ENCODE measurements around the genes TOMM34 and WFDC2.

DNA sequence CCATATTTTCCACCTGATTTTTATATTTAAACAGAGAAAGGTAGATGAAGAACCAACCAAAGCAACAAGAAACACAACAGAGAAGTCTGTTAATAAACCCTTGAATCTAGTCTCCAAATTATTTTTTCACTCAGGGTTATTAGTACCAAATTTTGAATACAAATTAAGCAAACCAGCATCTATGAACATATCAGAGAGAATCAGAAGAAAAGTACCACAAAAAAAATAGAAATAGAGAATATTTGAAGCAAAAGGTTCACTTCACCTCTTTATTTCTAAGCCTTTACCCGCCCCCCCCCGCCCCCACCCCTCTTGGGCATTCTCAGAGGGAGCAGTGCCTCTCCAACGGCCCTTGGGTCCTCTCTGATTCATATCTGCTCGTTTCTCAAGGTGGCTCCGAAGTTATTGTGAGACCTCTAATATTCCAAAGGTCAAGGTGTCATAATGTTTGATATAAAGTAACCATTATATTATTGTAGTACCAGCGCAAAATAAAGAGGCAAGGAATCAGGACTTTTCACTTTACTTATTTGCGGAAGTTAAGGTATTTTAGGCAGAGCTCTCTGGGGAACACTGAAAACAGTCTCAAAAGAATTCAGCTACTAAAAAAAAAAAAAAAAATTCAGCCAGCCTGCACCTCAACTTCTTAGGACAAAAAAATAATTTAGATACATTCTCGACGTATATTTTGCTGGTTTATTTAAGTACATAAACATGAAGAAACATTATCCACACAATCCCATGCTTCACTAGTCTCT lies 2.6 kb downstream of the OSER1 start:
- PRO-cap: no peak

DNA sequence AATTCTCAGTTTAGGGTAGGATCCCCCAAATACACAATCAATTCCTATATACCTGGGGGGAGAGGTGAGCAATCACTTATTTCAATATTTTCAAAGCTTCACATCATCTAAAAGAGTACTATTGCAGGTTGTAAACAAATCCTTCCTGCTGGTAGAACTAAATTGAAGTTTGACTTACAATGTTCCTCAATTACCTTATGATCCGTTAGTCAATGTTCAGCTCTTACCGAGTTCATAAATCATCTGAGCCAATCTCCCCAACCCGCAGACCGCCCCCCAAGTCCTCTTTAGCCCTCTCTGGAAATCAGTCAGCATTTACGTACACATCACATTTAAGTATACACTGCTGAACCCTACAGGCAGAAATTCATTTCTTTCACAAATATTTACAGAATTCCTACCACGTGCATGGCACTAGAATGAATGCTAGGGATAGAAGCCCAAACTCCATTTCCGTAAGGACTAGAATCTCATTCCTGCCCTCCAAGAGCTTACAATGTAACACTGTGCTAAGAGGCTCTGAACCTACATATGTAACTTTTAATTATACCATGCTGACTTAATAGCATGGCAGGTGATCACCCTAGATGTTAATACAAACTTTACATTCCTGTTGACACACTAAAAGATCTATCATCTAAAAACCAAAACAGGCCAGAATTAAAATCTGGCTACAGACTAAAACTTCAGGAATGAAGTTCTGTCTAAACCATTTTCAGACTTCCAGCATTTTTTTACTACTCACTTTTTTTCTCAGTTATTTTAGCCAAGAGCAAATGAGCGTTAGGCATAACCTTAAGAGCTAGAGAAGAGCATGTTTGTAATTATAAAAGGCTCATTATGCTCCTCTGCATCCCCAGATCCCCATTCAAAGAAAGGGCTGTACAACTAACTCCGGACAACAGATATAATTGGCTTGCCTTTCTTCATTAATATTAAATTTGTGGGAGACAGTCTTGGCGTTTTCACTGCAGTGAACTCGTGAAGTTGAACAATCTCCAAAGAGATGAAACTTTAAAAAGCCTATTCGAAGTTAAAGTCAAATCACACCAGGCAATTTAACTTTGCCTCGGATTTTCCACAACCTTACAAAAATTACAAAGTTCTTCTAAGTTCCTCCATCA lies 1.6 kb downstream of the OSER1 start:
- PRO-cap: no peak

DNA sequence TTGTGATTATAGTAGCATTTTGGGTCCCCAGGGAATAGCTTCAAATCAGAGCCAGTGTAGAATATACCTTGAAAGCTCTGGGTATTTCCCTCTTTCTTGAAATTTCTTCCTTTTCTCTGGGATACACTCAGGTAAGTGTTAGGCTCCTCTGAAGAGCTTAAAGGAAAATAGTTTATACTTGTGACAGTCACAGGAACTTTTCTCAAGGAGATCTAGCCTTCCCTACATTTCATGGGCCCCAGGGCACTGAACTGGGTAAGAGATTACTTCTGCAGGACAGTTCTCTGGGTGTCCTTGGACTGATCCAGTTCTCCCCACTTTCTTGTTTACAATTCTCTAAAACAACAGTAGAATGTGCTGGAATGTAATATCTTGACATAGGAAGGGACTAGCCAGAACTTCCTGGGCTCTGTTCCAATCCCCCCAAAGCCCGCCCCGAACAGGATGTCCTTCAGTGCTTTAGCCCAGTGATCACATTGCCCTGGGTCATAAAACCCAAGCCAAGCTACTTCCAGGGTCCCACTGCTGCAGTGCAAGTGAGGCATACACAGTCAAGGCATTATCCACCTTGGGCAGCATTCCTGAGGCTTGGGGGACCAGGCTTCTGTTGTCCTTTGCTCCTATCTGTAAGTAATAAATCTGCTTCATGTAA lies 23.8 kb downstream of the FITM2 start:
- PRO-cap: no peak

DNA sequence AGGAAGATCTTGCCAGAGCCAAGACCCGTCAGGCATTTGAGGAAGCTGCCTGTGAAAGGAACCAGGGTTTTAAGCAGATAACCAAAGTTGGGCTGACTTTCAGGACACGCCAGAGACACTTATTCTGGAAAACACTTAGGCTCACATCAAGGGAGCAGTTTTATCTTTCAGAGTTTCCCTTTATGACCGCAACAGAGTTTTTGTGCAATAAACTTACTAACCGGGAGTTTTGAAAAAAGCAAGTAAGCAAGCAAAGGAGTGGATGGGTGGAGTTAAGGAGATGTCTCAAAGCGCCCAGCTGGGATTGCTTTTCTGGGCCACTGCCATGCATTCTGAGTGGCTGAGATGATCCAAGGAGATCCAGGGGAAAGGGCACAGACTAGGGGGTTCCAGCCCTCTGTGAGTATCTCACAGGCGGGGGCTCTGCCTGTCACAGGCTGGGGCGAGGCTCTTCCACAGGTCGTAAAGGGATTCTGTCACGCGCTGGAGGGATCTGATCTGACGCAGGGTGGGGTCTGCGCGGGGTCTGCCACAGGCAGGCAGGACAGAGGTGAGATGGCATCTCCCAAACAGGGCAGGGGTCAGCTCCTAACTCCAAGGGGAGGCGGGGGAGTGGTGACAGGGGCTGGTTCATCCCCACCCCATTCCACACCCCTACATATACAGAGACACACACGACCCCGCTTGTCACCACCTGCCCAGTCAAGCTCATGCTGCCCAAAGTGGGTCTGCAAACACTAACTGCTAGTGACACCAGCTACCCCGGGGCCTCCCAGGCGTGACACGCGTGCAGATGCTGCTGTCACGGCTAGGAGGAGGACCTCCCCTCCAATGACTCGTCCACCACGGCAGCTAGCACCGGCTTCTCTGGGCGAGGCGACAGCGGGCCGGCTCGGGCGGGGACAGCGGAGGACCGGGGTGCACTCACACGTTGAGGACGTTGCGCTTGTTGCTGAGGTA lies 674 bp downstream of the FITM2 start:
- PRO-cap: no peak

GRCh38 chr20:44434613-44434789 lies 41.2 kb upstream of the TTPAL start:
- PRO-cap: no peak

- PRO-cap: no peak
These were observed 16.8 kb downstream of the TTPAL start for GRCh38 chr20:44492422-44492908.

GRCh38 chr20:44585419-44585993 lies 3.1 kb downstream of the PKIG start:
- PRO-cap: unidirectional peak, plus-strand start at chr20:44585871

DNA sequence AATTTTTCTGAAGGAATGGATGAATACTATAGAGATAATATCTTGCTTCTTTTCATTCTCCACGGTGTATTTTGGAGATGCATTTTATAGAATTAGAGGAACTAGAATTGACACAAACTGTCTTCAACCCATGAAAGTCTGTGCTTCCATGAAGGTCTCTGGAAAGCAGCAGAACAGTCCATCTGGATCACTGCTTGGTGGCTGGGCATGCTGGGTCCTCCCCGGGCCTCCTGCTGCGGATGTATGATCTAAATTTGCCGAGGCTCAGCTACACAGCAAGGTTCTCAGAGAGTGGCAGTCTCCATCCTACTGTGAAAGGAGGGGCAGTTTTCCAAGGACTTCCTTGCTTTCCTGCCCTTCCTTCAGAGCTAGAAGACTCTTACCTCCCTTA lies 15.1 kb downstream of the PKIG start:
- PRO-cap: no peak

GRCh38 chr20:44646149-44646694 lies 5.3 kb downstream of the ADA start:
- PRO-cap: bidirectional peak, plus-strand start at chr20:44646561, minus-strand start at chr20:44646249; unidirectional peak, minus-strand start at chr20:44646597

GRCh38 chr20:44720567-44721126 lies 5.5 kb downstream of the CCN5 start:
- PRO-cap: no peak

DNA sequence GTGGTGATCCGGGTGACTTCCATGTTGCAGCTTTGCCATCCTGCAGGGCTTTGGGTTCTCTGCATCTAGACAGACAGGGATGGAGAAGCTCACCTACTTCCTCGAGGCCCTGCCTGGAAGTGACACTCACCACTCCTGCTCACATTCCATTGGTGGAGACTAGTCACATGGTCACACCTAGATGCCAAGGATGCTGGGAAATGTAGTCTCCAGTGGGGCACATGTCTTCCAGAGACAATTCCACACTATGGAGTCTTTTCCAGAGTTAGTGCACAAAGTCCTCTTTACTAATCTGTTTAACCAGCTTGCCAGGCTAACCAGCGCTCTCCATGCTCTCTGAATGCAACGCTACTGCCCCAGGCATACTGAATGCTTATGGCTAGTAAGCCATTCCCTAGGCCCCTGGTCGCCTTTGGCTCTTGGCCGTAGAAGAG lies 6.8 kb upstream of the KCNK15 start:
- PRO-cap: unidirectional peak, minus-strand start at position 121 of the sequence

- PRO-cap: no peak
These were observed 8.4 kb upstream of the PABPC1L start for GRCh38 chr20:44901375-44901975.

GRCh38 chr20:44959647-44960683 lies at the start of gene TOMM34:
TSS of gene TOMM34 (minus strand) at chr20:44960397.
- PRO-cap: bidirectional peak, plus-strand start at chr20:44960572, minus-strand start at chr20:44960396

DNA sequence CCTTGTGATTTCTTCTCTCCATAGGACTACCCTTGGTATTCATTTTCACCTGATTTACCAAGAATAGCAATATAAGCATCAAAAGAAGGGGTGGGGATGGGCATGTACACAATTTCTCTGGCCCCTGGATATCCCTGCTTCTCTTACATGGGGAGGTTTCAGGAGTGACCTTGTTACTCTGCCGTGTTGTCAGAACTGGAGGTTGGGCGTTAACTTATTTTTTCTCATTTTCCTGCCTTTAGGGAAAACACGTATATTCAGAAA lies 46.1 kb downstream of the KCNS1 start:
- PRO-cap: no peak

DNA sequence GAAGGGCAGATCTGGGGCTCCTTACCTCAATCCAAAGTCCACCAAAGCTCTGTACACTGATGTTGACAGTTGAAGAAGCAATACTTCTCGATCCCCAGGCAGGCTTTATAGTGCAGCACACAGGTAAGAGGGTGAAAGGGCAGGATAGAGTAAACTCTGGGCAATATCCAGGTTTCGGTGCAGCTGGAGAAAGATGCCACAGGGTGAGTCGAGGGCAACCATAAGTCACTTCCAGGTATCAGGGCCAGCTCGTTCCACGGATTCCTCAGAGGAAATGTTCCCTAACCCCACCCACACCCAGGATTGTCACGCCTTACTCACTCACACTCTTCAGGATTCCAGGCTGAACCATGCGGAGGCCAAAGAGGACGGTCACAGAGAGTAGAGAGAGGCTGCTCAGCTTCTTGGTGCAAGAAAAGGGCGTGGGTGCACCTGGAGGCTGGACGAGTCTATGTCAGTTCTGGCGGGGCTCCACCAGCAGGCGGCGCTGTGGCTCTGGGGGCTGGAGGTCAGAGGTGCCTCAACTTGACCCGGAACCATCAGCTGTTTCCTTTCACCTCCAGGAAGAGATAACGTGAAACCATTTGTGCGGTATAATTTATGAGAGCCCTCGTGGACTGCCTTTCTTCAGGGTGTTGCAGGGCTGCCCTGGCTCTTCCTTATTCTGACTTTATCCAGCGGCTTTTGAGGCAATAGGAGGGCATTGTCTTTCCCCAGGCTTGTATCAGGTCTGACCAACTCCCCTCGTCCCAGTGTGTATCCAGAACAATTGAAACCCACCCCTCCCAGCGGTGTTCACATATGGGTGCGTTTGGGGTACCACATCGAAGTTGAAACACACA lies 14.4 kb upstream of the WFDC12 start:
- PRO-cap: no peak

DNA sequence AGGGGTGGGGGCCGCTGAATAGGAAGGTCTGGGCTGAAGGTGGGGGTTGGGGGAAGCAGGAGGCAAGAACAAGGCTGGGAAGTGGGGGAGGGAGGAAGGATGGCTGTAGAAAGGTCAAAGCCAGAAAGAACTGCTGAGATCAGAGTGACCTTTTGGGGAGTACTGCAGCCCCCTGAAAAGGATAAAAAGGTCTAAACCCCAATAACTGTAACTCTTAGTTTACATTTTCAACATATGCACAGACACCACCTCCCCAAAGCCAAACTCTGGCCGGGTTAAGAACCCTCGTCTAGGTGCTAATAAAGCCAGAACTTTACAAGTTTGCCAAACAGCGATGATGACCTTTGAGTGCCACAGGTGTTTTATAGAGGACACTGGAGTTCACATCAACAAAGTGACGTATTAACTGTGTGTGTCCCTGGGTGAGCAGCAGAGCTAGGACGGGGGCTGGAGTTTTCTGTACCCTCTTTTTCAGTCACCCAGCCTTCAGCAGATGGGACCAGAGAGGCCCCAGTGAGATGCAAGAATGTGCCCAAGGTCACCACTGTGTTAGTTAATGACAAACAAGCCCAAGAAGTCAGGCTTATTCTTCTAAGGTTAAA lies 5.5 kb downstream of the SDC4 start:
- PRO-cap: no peak

DNA sequence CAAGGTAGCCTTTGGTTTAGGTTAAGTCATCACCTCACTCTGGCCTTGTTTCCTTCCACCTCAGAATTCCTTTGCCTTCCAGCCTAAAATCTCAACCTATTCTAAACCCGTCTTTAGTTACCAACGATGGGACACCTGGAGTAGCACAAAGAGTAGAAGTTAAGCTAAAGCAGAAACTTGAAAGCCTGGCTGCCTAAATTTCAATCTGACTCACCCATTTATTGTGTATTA lies 1.6 kb downstream of the SDC4 start:
- PRO-cap: no peak

- PRO-cap: no peak
These were observed 6.1 kb downstream of the TP53TG5 start for GRCh38 chr20:45372005-45372492.

DNA sequence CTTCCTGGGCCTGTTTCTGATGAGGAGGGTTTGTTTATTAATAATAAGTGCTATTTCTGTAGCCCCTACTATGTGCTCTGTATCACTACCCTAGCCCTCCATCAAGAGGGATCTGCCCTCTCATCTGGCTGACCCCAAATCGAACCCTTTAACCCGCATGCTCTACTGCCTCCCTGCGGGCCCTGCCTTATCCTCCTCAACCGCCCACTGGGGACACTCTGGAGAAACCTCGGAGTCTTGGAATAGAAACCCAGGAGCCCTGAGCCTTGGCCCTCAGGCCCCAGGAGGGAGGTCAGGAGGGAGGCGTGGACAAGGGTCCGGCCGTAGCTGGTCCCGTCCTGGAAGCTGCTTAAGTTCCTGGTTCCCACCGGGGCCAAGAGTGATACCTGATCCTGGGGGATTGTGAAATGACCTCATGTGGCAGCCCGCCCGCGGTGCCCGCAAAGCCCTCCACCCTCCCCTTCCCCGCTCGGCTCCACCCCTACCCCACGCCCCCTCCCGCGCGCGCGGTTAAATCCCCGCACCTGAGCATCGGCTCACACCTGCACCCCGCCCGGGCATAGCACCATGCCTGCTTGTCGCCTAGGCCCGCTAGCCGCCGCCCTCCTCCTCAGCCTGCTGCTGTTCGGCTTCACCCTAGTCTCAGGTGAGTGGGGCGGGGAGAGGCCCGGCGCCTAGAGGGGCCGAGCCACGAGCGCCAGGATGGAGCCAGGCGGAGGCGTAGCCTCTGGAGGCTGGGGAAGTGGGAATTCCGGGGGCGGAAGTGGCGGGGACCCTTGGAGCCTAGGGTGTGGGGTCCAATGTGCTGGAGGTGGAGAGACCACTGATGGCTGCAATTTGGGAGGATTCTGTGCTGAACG lies at the start of gene WFDC2:
Gene WFDC2, plus strand, starts transcription at position 539 of the 860 bp plus-strand sequence.
- PRO-cap: no peak

DNA sequence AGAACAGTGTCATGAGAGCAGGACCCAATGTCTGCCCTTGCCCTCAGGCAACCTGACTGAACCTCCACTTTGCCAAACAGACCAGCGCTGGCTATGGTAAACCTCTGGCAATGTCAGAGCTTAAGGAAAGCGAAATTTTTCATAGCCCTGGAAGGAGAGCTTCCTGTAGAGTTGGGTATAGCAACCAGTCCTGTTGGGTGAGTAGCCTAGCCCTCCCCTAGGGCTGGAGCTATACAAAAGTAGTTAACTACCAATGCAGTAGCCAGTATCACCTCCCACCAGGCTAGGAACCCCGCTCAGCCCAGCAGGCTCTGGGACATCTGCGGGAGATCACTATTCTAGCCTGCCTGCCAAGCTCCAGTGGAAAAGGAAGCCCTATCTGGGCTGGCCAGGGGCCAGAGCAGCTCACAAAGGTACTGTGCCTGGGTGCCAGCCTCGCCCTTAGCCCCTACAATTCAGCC lies 8.0 kb downstream of the WFDC3 start:
- PRO-cap: no peak

Data from SEM (cell line).